ENCODE data around the gene C11orf24.

GRCh38 chr11:68053681-68054643 lies 15.1 kb downstream of the TCIRG1 start:
- PRO-cap, 2 experiments: no peak in any of the 2 experiments

DNA sequence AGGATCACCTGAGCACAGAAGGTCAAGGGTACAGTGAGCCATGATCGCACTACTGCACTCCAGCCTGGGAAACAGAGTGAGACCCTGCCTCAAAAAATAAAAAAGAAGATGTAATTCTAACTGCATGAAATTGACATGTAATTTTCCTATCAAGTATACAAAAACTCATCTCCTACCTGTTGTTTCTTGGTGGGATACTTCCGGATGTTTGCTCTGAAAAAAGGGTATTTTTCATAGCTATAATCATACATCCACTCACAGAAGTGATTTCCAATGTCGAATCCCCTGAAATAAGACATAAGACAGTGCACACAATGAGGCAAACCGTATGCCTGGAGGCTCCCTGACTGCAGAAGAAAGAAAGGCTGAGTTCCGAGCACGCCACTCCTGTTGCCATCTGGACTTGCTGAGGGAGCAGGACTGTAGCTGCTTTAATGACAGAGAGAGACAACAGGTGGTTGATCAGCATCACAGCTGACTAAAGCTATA lies 26.8 kb downstream of the TCIRG1 start:
- PRO-cap, 2 experiments: no peak in any of the 2 experiments

DNA sequence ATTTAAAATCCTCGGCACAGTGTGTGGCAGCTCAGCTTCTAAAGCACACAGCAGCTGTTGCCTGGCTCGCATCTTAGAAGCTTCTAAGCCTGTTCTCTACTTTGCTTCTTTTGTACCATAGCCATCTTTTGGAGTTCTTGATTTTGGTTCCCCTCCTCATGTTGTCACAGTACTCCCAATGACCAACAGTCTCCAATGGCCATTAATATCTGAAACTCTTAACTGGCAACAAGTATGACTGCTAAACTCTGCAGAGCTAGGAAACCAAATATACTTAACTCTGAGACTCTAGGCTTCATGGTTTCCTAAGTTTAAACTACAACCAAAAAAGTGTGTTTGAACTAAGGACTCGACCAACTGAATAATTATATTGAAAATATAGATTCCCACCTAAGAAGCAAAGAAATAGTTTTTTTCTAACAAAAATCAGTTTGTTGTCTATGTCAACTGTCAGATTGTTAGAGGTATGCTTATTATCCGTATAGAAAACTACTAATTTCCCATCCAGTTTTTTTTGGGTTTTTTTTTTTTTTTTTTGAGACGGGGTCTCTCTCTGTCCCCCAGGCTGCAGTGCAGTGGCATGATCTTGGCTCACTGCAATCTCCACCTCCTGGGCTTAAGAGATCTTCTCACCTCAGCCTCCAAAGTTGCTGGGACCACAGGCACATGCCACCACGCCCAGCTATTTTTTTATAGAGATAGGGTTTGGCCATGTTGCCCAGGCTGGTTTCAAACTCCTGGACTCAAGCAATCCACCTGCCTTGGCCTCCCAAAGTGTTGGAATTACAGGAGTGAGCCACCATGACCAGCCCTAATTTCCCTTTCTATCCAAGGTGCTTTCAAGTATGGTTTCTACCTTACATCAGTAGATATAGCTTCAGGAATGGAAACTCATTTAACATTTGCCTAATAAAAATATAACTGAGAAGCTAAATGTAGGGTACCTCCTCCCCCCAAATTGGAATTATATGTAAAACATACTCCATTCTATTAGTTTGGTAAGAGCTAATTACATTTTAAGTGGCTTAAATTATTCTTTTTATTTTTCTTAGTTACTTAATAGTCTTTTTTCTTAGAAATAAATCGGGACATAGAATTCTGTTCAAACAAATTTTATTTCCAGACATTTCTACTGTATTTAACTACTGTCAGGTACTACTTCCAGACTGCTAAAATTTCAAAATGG lies 28.3 kb downstream of the CHKA start:
- PRO-cap, 2 experiments: no peak in any of the 2 experiments

GRCh38 chr11:68117821-68118271 lies 3.3 kb downstream of the CHKA start:
- PRO-cap, 2 experiments: no peak in any of the 2 experiments

- PRO-cap, 2 experiments: peak in 1 of 2 experiments; most common plus-strand start chr11:68272104 (in 1); most common minus-strand start chr11:68272000 (in 1)
Measured at GRCh38 chr11:68271786-68272832, at the start of gene C11orf24. Gene C11orf24 (minus strand): TSS chr11:68271973.

DNA sequence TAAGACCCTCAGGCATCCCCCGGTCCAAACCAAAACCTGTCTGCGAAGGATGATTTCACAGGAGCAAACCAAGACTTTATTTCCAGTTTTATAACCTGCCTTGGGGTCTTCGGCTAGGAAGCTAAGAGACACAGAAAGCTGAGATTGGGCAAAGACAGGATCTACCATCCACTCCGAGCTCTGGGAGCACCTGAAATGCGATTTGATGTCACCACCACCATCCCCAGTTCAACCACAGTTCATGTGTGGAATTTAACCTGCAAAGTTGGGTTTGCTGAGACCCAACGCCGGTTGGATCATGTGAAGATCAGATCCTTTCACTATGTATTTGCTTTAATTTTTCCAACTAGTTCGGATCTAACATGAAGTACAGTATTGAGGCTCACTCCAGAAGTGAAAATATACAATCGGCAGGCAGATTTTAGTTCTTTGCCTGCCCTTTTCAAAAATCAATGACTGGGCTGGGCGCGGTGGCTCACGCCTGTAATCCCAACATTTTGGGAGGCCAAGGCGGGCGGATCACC lies 1.3 kb upstream of the C11orf24 start:
- PRO-cap, 2 experiments: no peak in any of the 2 experiments

DNA sequence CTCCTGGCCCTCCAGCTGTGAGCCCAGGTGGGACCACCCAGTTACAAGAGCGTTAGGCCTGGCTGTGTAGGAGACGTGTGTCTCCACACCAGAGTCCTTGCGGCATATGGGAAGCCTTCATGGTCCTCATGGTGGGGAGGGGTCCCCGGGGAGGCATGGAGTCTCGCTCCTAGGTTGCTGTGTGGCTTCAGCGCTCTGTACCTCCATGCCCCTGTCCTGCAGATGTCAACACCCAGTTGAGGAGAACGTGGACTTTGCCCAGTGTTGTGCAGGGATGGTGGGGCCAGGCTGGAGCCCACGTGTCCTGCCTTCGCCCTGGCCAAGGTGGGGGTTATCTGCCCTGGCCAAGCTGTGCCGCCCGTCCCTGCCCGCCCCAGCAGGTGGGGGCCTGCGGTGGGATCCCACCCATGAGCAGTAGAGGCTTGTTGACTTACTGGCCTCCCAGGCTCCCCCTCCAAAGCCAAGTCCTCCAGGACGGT lies 14.4 kb downstream of the LRP5 start:
- PRO-cap, 2 experiments: no peak in any of the 2 experiments

- PRO-cap, 2 experiments: no peak in any of the 2 experiments
Measured at GRCh38 chr11:68330781-68332078, 18.8 kb downstream of the LRP5 start.

GRCh38 chr11:68338274-68338822 lies 26.0 kb downstream of the LRP5 start:
- PRO-cap, 2 experiments: no peak in any of the 2 experiments

GRCh38 chr11:68353940-68354981 lies 41.9 kb downstream of the LRP5 start:
- PRO-cap, 2 experiments: no peak in any of the 2 experiments

GRCh38 chr11:68373506-68374086 lies 61.2 kb downstream of the LRP5 start:
- PRO-cap, 2 experiments: no peak in any of the 2 experiments

DNA sequence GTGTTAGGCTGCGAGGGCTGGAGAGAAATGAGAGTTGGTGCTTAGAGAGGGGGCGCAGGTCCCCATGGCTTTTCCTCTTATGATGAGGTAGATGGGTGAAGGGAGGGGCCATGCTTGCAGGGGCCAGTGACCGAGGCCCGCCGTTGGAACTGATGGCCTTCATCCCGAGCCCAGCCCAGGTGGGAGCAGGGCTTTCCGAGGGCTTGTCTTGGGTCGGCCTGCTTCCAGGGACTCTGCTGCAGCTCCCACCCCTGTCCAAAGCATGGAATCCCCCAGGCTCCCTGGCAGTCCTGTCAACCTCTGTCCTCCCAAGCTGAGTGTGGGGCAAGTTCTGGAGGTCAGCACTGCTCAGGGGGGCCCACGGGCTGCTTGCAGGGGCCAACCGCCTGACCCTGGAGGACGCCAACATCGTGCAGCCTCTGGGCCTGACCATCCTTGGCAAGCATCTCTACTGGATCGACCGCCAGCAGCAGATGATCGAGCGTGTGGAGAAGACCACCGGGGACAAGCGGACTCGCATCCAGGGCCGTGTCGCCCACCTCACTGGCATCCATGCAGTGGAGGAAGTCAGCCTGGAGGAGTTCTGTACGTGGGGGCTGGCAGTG lies 34.8 kb upstream of the PPP6R3 start:
- PRO-cap, 2 experiments: no peak in any of the 2 experiments

DNA sequence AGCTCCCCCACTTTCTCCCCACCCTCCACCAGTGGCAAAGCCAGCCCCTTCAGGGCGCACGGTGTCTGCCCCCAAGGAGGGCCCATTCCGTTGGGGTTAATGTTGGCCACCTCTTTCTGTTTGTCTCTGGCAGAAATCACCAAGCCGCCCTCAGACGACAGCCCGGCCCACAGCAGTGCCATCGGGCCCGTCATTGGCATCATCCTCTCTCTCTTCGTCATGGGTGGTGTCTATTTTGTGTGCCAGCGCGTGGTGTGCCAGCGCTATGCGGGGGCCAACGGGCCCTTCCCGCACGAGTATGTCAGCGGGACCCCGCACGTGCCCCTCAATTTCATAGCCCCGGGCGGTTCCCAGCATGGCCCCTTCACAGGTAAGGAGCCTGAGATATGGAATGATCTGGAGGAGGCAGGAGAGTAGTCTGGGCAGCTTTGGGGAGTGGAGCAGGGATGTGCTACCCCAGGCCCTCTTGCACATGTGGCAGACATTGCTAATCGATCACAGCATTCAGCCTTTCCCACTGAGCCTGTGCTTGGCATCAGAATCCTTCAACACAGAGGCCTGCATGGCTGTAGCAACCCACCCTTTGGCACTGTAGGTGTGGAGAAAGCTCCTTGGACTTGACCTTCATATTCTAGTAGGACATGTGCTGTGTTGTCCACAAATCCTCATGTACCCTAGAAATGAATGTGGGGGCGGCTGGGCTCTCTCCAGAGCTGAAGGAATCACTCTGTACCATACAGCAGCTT lies 22.1 kb upstream of the PPP6R3 start:
- PRO-cap, 2 experiments: no peak in any of the 2 experiments

- PRO-cap, 2 experiments: no peak in any of the 2 experiments
Measured at GRCh38 chr11:68446081-68446905, 14.3 kb upstream of the PPP6R3 start.

DNA sequence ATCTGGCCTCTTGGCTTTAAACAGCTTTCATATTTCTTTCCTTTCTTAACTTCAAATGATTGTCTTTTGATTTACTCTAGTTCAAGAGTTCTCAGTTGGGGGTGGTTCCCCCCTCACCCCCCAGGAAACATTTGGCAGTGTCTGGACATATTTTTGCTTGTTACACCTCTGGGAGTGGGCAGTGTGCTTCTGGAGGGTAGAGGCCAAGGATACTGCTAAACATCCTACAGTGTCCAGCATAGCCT lies 3.1 kb downstream of the PPP6R3 start:
- PRO-cap, 2 experiments: no peak in any of the 2 experiments

DNA sequence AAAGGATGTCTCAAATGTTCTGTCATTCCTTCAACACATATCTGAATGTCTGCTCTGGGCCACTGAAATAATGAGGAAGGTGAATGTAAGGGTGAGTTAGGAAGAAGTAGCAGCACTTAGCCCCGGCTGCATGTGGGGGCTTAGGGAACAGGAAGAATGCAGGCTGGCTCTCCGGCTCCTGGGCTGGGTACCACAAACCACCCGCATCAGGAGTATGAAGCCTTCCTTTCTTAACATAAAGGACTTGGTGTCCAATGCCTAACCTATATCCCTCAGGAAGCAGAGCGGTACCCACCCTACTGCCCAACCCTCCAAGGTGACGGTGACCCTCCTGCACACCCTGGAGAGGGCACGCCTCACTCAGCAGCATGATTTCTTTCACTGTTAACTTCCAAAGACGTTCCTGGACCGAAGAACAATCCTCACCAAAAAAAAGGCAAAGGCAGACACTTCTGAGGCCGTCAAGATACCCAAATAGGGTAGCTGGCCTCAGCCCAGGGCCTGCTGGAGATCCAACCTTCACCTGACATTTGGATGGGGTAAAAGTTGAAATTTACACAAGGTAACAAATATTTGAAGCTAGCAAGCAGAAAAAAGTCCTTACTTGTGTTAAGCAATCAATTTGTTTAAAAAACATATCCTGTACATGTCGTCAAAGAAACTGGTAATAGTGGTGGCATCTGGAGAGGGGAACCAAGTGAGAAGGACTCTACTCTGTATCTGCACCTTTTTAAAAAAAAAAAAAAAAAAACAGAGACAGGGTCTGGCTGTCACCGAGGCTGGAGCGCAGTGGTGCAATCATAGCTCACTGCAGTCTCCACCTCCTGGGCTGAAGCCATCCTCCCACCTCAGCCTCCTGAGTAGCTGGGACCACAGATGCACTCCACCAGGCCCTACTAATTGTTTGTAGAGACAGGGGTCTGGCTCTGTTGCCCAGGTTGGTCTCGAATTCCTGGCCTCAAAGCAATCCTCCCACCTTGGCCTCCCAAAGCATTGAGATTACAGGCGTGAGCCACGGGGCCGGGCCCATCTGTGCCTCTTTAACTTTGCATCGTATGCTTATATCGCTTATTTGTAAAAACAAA lies 3.5 kb downstream of the CPT1A start:
- PRO-cap, 2 experiments: no peak in any of the 2 experiments

- PRO-cap, 2 experiments: no peak in any of the 2 experiments
Measured at GRCh38 chr11:68923428-68924072, 19.9 kb downstream of the IGHMBP2 start.

- PRO-cap, 2 experiments: no peak in any of the 2 experiments
Measured at GRCh38 chr11:68928608-68928875, 24.9 kb downstream of the IGHMBP2 start.

- PRO-cap, 2 experiments: no peak in any of the 2 experiments
Measured at GRCh38 chr11:68962386-68962945, 18.3 kb downstream of the MRGPRD start.

DNA sequence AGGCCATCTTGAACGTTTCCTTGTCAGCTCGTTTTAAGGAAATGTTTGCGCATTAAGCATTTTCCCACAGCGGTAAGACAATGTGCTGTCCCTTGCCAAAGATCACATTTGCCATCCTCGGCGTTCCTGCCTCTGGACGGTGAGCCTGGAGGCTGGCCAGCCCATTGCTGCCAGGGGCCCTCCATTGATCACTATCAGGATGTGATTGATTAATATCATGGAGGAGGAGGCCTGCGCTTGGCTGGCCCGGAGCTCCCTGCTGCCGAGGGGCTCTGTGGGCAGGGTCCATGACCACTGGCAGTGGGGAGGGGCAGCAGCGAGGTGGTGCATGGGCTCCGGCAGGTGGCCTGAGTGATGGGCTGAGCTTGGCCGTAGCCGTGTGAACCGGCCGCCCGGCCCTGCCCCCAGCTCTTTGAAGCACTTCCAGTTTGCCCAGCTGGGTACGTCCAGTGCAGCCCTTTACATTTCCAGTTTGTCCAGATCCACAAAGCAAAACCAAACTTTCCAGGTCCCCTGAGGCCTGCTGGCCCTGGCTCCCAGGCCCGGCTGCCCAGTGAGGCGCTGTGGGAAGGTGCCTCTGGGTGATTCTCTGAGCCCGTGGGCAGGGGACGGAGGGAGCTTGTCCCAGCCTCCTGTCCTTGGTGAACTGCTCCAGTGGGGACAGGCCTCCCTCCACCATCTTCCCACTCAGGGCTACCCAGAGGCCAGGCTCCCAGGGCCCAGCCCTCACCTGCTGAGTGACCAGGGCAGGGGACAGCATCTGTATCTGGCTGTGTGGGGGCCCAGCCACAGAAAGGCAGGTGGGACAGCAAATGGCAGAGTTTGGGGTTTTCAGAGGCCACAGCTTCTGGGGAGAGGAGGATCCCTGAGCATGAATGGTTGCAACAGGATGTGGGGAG lies 49.4 kb upstream of the SMIM38 start:
- PRO-cap, 2 experiments: no peak in any of the 2 experiments